ENCODE measurements around a stretch of chr3.

- PRO-cap = no peak
Observed at GRCh38 chr3:71689833-71690600, 35.2 kb downstream of the EIF4E3 start.

GRCh38 chr3:71693617-71694106 is 31.5 kb downstream of the EIF4E3 start:
- PRO-cap = no peak

DNA sequence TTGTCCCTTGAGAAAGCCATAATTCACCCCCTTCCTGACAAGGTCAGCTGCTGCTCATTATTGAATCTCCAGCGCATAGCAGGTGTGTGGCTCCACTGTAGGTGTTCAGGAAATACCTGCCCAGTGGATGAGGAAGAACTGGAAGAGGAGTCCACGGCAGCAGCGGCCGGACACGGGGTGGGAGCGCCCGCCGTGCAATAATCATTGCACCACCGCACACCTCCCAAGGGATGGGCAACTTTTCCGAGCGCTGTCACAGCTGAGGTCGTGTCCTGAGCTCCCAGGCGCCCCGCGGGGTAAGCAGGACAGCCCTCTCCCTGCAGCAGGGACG is 715 bp downstream of the EIF4E3 start:
- PRO-cap = unidirectional peak, plus-strand start at position 60 of the sequence; unidirectional peak, plus-strand start at position 104 of the sequence; unidirectional peak, plus-strand start at position 123 of the sequence

GRCh38 chr3:71754176-71755223 is 845 bp downstream of the GPR27 start:
- PRO-cap = bidirectional peak, plus-strand start at chr3:71754440, minus-strand start at chr3:71754276; bidirectional peak, plus-strand start at chr3:71754523, minus-strand start at chr3:71754498

DNA sequence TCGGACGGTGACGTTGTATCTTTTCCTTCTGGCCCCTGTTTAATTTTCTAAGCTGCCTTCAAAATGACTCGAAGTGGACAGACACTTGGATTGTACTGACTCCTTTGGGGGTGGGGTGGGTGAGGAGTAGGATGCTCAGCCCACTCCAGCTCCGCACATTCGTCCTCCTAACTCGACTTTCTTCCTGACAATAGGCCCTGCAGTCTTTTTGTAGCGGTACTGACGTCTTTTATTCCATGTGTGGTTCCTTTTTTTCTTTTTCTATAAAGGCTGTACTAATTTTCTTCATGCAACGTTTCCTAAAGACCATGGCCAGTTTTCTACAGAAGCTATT is 1.5 kb downstream of the GPR27 start:
- PRO-cap = no peak

DNA sequence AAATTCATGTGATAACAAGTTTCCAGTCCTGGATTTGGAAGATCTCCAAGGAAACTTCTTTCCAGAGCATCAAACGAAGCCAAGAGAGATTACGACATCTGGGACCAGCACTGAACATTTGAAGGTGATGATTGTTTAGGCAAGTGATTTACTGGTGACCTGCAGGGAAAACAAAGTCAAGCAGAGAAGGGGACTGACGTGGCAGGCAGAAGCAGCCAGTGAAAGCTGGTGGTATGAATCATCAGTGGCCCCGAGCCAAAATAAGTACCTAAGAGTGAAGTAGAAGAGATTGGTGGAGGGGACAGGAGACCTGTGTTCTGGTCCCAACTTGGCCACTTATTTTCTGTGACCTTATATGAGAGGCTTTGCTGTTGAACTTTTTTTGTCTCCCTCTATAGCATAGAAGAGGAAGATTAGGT is 339.1 kb upstream of the PROK2 start:
- PRO-cap = no peak

DNA sequence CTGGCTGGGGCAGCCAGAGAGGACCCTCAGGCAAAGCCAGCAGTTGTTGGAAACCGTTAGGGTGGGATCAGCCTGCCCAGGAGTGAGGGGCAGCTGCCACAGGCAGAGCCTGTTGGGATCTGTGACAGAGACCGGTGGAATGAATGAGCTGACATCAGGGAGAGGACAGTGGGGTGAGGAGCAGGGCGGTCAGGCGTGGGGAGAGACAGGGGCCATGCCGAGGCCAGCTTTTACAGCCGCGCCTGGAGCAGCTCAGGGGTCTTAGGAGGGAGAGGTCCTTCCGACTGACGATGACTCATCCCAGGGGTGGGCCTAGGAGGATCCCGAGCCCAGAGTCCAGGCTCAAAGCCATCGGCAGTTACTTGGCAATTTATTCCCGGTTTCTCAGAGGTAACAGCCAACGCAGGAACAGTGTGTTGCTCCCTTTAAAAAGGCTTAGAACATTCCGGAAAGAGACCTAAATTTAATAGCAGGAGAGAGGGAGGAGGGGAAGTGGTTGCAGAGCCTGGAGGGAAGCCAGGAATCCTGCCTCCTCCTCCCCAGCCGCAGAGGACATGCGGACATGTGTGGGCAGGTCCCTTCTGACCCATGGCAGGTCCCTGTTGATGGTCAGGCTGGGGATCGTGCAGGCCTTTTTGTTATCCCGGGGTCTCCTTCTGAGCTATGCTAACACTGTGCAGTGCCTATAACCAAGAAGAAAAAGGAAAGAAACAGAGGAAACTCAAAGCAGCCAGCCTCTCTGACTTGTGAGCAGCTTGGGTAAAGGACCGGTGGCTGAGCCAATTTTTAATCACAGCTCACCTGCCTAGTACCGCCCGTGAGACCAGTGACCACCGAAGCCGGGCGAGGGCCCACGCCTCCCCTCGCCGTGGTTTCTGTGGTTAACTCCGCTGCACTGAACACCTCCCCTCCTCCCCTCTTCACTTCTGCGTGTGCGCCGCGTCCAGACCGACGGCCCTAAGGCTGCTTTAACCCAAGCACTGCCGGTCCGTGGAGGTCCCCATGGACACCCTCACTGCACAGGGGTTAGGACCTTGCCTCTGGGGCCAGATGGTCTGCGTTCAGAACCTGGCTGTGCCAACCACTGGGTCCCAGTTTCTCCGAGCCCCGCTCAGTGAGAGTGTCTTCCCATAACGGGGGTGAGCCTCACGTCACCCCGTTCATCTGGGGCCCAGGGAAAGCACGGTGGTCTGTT is 392.4 kb upstream of the PROK2 start:
- PRO-cap = no peak

GRCh38 chr3:72304015-72304550 is 519.1 kb upstream of the PROK2 start:
- PRO-cap = no peak

GRCh38 chr3:72336871-72337490 is 511.3 kb downstream of the SHQ1 start:
- PRO-cap = no peak

GRCh38 chr3:72373357-72373630 is 475.0 kb downstream of the SHQ1 start:
- PRO-cap = no peak

- PRO-cap = no peak
Observed at GRCh38 chr3:72388096-72388729, 460.0 kb downstream of the SHQ1 start.

DNA sequence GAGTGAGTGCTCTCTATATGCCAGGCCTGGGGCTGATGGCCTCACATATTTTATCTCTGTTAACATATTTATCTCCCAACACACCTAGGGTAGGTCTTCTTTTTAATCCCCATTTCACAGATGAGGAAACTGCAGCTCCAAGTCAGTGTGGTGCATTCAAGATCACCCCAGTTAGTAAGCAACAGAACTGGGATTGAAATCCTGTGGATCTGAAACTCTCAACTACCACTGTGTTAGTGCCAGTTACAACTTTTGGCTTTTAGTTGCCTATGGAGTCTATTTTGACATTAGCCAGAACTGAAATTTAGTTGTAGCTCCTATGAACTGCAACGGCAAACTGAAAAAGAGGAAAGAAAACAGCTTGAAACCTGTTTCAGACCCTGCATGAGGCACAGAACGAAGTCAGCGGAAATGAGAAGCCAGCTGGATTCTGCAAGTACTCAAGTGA is 352.4 kb downstream of the SHQ1 start:
- PRO-cap = no peak

DNA sequence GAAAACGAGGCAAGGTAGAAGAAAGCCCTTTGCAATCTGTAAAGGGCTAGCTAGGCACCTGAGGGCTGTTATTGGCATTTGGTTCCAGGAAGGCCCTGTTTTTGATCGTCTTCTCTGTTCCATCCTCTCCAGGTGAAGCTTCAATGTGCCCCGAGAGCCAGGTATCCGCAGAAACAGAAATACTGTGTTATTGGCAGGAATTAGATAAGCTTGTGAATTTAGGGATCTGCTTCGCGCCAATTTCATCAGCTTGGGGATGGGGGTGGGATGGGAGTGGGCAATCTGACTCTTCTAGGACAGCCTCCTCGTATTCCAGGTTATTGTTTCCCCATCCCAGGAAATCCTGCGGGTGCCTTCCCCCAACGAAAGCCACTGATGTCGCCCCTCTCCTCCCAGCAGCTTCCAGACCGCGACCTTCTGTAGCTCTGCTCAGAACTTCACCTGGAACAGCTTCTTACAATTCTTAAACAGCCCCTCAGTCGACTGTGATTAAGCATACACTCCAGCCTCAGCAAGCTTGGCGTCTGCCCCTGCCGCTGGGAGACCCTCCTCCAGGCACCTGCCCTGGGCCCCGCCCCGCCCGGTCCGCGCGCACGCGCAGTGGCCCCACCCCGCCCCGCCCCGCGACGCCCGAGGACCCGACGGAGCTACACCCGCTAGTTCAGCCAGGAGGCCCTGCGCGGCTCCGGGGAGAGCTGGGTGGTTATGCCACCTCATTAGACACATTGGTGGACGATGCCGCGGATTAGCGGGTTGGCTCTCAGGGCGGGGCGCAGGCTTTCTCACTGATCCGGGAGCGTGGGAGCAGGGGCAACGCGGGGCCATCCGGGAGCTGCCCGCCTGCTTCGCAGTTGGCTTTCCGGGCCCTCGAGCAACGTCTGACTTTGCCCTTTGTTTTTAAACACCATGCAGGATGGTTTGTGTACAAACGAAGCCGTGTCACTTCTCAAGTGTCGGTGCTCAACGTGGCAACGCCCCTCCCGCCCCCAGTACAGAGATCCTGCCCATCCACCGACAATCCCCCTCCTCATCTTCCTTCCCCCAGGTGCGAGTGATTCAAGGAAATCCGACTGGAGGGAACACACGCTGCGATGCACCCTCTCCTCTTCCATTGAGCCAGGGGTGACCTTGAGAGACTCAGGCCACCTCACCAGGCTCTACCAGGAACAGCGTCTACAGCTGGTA is 109.6 kb downstream of the SHQ1 start:
- PRO-cap = bidirectional peak, plus-strand start at position 668 of the sequence, minus-strand start at position 532 of the sequence

DNA sequence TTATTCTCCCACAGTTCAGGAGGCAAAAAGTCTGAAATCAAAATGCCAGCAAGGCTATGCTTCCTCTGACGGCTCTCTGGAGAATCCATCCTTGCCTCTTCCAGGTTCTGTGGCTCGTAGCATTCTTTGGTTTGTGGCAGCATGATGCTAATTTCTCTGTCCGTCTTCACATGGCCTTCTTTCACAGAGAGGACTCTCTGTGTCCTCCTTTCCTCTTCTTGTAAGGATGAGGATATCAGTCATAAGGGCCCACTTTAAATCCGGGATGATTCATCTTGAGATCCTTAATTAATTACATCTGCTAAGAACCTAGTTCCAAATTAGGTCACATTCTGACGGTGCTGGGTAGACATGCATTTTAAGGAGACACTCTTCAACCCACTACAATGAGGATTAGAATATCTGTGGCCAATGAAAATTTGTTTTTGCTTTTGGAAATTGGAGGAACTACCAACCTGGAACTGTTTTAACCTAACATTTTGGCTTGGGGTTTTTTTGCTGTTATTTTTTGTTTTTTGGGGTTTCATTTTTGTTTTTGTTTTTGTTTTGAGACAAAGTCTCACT is 15.6 kb upstream of the GXYLT2 start:
- PRO-cap = no peak

DNA sequence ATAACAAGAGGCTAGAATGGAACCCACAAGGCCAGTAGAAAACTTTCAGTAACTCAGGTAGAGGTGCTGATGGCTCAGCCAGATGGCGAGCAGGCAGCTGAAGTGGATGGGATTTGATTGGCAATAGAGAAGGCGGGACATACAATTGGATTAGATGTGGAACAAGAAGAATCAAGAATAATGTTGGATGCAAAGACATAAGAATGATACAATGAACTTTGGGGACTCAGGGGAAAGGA is 276.8 kb downstream of the PDZRN3 start:
- PRO-cap = no peak

GRCh38 chr3:73387576-73388159 is 237.1 kb downstream of the PDZRN3 start:
- PRO-cap = no peak

DNA sequence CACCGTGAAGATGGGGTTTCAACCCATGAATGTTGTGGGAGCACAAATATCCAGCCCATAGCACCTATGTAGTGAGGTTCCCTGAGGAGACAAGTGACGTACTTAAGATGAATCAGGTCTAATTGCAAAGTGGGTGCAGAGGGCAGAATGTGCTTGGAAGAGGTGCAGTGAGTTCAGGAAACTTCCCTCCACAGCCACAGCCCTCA is 106.0 kb downstream of the PDZRN3 start:
- PRO-cap = no peak

DNA sequence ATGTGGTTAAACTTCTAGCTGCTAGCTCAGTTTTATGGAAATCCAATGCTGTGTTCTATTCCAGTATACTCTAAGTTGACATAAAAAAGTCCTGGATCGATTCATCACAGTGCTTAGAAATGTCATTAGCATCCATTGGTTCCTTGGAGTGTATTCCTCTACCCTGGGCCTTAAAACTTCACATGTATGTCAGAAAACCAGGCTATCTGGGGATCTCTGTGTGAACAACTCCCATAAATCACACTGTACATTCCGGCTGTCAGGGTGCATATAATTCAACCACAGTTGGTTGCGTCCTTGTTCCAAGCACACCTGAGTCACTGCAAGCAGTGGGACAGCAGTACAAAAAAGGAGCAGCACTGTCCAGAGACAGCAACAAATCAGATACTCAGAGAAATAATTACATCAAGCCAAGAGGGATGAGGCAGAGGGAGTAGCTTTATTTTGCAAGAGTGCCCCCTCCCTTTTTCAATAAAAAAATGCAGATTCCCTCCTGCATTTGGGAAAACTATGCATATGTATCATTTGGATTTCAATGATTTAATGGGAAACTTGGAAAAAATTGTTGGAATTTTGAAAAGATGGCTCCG is 52.3 kb downstream of the PDZRN3 start:
- PRO-cap = no peak

DNA sequence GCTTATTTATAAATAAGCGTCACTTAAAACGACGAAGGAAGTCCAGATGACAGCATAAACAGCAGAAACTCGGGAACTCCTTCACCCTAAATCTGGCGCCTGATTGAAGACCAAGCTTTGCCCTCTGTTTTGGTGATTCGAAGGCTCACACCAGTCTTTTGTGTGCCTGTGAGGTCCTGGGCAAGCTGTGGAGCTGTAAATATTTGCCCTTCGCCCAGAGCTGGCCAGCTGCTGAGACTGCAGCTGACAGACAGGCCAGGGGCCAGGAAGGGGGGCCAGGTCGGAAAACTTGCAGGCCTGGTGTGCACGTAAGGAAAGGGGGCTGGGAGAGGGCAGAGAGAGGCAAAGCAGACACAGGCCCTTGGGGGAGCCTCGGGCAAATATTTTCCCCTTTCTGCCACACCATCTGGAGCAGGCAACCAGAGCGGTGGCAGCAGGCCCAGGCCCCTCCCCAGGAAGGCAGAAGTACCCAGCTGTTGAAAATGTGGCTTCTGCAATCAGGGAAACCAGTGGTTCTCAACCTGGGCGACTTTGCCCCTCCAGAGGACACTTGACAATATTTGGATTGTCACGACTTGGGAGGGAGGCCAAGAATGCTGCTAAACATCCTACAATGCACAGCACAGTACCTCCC is 2.6 kb downstream of the PDZRN3 start:
- PRO-cap = bidirectional peak, plus-strand start at position 312 of the sequence, minus-strand start at position 131 of the sequence

GRCh38 chr3:73658719-73659466 is 34.2 kb upstream of the PDZRN3 start:
- PRO-cap = no peak